Measurements from ENCODE around the gene ZNF343.

DNA sequence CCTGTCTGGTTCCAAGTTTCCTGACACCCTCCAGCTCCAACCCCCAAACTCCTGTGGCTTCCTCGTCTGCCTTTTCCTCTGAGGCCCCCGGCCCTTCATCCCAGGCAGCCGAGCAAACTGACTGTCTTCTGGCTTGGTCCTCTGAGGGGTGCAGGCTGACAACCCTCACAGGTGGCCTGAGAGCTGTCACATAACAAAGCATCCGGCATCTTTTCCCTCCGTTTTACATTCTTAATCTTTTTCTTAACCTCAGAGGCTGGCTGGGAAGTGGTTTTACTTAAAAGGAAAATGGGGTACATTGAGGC lies 2.1 kb downstream of the STK35 start:
- PRO-cap, result no peak

DNA sequence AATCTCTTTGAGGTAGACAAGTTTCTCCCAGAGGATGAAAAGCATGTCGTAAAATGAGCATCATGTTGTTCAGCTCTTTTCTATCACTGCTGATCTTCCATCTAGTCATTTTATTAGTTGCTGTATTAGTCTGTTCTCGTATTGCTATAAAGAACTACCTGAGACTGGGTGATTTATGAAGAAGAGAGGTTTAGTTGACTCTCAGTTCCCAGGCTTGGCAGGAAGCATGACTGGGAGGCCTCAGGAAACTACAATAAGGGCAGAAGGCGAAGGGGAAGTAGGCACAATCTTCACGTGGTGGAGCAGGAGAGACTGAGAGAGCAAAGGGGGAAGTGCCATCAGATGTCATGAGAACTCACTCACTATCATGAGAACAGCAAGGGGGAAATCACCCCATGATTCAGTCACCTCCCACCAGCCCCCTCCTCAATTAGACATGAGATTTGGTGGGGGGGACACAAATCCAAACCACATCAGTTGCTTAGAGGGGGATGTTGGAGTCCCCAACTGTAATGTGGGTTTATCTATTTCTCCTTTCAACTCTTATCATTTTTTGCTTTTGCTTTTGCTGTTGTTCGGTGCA lies 77.6 kb upstream of the TGM3 start:
- PRO-cap, result no peak

GRCh38 chr20:2236325-2236909 lies 59.4 kb upstream of the TGM3 start:
- PRO-cap, result no peak

DNA sequence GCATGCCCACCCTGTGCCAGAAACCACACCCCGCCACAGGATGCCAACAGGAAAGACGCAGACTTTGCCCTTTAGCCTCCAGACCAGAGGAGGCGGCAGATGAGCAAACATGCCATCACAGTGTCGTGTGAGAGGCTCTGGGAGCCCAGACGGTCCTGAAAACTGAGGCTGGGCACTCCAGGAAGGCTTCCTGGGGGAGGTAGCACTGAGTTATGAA lies 34.7 kb upstream of the TGM3 start:
- PRO-cap, result no peak

GRCh38 chr20:2305702-2306342 lies 10.0 kb downstream of the TGM3 start:
- PRO-cap, result no peak

DNA sequence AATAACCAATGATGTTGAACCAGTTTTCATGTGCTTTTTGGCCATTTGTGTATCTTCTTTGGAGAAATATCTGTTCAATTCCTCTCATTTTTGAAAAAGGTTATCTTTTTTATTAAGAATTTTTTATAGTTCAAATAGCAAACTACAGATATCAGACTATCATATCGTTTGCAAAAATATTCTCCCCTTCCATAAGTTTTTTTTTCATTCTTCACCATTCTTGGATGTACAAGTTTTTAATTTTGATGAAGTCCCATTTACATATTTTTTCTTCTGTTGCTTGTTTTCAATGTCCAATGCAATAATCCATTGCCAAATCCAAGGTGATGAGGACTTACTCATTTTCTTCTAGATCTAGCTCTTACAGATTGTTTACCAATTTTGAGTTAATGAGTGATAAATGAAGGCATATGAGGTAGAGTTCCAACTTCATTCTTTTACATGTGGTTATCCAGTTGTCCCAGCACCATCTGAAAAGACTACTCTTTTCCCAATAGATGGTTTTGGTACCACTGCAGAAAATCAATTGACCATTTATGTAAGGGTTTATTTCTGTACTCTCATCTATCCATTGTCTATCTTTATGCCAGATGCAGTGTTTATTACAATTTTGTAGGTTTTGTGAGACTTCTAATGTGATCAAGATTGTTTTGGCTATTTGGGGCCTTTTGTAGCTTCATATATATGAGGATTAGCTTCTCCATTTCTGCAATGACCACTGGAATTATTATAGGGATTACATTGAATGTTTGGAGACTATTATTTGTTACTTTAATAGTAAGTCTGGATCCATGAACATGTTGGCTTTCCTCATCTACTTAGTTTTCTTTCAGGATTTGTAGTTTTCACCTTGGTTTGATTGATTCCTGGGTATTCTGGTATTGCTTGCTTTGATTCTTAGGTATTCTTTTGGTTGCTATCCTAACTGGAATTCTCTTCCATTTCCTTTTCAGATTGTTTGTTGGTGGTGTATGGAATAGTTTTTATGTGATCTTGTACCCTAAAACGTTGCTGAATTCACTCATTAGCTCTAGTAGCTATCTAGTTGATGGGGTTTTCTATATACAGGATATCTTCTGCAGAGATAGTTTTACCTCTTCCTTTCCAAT lies 10.6 kb downstream of the SNRPB start:
- PRO-cap, result no peak

GRCh38 chr20:2508544-2509406 lies at the start of gene ZNF343:
TSS of gene ZNF343 (minus strand) at chr20:2508915.
- PRO-cap, result unidirectional peak, minus-strand start at chr20:2508746; bidirectional peak, plus-strand start at chr20:2509206, minus-strand start at chr20:2508915

DNA sequence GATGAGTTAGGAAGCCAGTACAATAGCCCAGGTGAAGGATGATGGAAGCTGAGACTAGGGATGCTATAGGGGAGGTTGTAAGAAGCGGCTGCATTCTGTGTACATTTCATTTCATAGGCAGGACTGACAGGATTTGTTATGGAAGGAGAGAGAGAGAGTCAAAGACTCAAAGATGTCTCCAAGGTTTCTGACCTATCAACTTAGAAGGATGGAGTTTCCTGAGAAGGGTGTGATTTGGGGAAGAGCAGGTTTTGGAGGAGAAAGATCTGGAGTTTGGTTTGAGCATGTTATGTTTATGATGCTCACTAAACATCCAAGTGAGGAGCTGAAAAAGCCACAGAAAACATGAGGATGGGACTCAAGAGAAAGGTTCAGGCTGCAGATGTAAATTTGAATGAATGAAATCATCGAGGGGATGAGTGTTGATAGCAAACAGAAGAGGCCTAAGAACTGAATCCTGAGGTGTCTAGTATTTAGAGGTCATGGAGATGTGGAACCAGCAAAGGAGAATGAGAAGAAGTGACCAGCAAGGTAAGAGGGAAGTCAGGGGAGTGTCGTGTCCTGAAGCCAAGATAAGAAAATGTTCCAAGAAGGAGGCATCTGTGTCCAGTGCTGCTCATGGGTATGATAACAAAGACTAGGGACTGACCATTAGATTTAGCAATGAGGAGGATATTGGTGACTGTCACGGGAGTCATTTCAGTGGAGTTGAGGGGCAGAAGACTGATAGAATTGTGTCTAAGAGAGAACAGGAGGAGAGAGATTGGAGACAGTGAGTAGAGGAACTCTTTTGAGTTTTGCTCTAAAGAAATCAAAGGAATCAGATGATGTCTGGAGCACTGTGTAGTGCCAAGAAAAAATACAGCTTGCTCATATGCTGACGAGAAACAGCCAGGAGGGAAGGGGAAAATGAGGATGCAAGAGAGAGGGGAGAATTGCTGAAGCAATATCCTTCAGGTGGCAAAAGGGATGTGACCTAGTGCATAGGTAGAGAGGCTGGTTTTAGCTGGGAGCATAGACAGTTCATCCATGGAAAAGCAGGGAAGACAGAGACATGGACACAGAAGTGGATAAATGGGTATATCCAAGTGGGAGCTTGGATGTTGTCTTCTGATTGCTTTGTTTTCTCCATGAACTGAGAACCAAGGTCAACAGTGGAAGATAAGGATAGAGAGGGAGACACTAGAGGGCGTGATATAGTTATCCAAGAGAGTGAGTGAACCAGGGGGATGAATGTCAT lies 20.1 kb downstream of the EBF4 start:
- PRO-cap, result no peak

DNA sequence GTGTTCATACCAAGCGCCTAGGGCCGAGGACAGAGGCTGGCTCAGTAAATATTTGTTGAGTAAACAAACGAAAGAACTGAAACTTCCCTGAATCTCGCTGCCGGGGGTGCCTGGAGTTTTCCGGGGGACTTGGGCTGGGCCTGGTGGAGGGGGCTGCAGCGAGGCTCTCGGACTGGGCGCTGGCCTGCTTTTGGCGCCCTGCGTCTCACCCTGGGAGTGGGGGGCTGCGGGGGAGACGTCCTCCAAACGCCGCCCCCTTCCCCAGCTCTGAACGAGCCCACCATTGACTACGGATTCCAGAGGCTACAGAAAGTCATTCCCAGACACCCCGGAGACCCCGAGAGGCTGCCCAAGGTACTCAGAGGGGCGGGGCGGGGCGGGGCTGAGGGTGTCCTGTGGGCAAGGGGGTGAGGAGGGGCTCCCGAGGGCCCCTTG lies 49.0 kb downstream of the CPXM1 start:
- PRO-cap, result no peak

DNA sequence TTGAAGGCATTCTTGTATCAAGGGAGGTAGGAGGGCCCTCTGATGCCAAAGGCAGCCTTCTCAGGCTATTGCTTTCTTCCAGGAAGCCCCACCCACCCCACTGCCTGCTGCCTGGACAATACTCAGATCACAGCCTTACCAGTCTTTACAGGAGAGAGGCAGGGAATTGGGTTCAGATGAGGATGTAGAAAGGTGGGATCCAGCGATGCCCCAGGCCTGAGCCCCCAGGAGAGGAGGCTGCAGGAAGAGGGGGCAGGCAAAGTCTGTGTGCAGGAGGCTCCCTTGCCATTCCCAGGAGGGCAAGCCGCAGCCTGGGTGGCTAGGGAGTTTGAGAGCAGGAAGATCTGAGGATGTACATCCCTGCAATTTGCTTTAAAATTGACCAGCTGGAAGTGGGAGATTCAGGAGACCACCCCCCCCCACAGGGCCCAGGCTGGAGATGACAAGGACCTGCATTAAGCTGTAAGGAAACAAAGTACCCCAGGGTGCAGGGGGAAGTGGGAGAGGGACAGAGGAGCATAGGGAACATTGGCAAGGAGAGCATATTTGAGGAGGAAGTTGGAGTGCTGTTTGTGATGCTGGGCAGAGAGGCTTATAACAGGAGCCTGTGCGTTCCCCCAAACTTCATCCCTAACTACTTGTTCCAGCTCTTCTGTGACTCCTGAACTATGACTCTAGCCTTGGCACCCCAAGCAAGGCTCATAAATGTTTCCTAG lies 45.7 kb downstream of the CPXM1 start:
- PRO-cap, result no peak

DNA sequence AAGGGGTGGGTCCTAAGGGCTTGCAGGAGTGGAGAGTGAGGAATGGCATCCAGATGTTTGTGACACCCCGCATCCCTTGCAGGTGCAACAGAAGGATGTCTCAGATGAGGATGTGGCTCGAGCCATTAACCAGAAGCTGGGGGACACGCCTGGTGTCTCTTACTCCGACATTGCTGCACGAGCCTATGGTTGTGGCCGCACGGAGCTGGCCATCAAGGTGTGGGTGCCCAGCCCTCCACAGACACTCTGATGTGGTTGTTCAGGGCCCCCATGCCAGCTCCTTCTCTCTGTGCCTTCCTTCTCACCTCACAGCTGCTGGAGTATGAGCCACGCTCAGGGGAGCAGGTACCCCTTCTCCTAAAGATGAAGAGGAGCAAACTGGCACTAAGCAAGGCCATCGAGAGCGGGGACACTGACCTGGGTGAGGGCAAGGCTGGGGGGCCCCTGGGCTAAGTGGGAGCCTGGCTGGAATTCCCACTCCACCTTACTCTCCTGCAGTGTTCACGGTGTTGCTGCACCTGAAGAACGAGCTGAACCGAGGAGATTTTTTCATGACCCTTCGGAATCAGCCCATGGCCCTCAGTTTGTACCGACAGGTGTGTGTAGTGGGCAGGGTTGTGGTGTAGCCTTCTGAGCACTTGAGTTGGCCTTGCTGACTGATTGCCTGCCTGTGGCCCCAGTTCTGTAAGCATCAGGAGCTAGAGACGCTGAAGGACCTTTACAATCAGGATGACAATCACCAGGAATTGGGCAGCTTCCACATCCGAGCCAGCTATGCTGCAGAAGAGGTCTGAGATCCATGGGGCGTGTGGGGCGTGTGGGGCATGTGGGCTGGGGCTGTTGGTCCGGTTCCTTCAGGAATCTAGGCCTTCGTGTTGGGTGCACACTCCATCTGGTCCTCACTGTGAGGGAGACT lies 9.2 kb upstream of the PTPRA start:
- PRO-cap, result no peak

DNA sequence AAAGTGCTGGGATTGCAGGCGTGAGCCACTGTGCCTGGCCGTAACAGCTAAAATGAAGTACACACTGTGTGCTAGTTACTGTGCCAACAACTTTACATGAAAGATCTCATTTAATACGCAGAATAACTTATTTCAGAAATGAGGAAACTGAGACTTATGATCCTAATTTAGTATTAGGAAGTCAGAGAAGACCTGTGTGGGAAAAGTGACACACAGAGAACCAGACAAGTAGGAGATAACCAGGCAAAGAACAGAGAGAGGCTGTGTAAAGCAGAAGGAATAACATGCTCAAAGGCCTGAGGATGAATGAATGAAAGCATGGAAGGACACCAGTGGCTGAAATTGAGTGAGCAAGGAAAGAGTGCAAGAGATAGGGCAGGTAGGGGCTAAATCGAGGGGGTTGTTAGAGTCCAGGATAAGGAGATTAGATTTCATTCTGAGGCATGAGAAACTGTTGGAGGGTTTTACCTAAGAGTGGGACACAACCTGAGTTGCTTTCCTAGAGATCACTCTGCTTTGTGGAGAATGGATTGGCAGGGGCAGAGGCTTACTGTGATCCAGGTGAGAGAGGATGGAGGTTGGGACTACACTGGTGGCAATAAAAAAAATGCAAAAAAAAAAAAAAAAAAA lies 60.3 kb upstream of the GNRH2 start:
- PRO-cap, result no peak

- PRO-cap, result no peak
These were observed 34.2 kb upstream of the GNRH2 start for GRCh38 chr20:3009138-3009653.

GRCh38 chr20:3032601-3033101 lies 10.8 kb upstream of the GNRH2 start:
- PRO-cap, result no peak

GRCh38 chr20:3046153-3046682 lies 366 bp downstream of the MRPS26 start:
- PRO-cap, result bidirectional peak, plus-strand start at chr20:3046379, minus-strand start at chr20:3046272

GRCh38 chr20:3071704-3072705 lies 585 bp downstream of the OXT start:
- PRO-cap, result bidirectional peak, plus-strand start at chr20:3072556, minus-strand start at chr20:3072266

DNA sequence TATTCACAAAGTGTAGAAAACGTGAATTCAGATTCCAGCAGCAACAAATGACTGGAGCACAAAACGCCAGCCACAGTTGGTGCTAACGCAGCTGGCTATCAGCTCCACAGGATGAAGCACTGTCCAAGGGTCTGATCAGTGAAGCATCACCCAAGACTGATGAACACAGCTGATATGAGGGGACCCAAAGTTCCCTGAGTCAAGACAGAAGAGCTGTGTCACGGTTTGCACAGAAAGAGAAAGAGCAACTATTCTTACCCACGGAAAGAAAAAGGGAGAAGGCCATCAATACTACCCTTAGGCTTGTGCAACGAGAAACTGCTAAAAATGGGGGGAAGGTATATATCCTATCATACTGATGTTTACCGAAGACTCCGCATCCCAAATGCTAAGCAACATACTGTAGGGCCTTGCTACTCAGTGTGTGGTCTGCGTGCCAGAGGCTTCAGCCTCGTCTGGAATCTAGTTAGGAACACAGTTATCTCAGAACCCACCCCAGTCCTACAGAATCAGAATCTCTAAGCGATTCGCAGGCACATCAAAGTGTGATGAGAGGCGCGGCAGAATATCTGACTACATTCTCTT lies 689 bp downstream of the FASTKD5 start:
- PRO-cap, result no peak

DNA sequence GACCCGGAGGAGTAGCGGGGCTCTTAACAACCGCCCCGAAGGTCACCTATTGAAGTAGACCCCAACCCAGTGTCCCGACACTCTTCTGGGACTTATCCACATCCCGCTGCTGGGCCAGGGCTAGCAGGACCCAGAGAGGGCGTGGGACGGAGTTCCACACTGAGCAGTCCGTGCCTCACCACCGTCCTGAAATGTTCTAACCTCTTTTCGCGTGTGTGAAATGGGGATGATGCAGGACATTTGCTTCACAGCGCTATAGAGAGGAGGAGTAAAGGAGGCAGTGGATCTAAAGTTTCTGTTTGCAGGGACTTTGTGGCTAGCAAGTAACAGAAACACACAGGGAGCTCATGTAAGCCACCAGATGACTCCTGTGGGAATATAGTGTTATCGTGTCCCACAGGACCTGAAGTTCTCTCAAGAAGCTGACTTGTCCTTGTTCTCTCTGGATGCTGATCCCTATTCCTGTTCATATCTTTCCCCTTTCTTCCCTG lies 626 bp downstream of the ITPA start:
- PRO-cap, result no peak

DNA sequence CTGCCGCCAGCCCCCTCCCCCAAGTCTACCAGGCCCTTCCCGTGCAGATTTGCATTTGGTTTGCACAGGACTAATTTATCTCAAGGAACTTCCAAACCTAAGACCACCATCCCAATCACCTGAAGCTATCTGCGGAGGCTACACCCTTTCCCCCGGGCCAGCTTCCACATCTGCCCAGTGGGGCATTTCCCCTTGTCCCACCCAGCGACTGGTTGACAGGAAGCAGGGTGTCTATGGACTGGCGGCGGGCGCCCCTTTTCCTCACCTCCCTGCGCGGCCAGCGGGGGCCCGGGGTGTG lies 9.3 kb upstream of the SLC4A11 start:
- PRO-cap, result no peak

DNA sequence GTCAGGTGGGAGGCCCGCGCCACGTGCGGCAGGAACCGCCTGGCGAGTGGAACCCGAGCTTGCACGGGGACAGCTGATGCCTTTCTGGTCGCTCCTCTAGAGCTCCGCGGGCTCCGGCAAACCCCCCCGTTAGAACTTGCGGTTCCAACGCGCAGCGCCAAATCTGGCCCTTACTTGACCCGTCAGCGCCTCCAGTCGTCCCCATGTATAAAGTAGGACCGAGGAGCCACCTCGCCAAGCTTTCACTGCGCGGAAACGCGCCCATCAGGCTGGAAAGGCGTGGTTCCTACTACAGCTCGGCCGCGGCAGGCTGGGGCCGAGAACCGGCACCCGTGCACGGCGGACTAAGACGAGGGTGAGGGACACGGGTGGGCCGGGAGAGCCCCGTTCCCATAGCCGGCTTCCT lies 9.7 kb upstream of the SLC4A11 start:
- PRO-cap, result no peak